M059J (cell line): ENCODE measurements around a stretch of chr11.

GRCh38 chr11:121471009-121471643, 19.0 kb downstream of the SORL1 start:
- RAMPAGE, long total RNA = no peak

- RAMPAGE, long total RNA = no peak
These were observed 93.5 kb downstream of the SORL1 start for GRCh38 chr11:121545514-121546111.

- RAMPAGE, long total RNA = no peak
These were observed 112.8 kb downstream of the SORL1 start for GRCh38 chr11:121564905-121565360.

- RAMPAGE, long total RNA = no peak
These were observed 143.4 kb downstream of the SORL1 start for GRCh38 chr11:121595403-121596089.

DNA sequence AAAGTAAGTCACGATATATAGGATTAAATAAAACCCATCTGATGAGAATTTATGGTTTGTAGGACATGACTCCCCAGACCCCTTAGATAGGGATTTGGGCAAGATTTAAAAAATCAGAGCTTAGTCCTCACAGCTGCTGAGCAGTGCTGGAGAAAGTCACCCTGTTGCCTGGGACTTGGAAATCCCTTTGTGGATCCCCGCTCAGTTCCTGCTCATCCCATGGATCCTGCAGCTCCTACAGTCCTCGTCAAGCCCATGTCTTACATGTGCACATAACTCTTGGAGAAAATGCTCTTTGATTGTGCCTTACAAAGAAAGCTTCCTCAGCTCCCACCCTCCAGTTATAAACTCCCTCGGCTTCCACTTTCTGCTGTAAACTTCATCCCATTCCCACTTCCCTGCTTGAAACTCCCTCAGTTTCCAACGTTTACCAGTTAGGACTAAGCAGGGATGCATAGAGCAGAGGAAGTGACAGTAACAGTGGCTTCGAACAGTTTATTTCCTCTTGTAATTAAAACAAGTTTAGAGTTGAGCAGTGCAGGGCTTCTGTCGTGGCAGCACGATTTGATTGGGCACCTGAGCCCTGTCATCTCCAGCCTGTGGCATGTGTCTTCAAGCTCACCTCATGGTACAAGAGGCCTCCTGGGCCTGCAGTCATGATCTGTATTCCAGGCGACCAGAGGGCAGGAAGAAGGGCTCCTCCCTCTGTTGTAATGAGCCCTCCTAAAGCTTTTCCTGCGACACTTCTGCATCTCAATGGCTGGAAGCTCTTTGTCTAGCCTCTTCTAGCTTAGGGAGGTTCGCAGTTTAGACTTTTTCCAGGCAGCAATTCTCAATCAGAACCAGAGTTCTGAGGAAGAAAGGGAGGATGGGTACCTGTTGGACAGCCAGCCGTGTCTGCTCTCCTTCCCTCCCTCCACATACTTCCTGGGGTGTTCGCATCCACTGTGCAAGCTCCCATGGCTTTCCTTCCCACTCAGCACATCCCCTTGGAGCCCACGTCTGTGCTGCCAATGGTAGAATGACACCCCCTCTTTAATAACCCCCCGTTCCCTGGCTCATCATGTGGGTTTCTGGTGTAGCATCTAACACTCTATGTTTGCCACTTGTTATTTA, 165.6 kb downstream of the SORL1 start:
- RAMPAGE, long total RNA = no peak

- RAMPAGE, long total RNA = no peak
These were observed 177.5 kb downstream of the SORL1 start for GRCh38 chr11:121629310-121630342.

DNA sequence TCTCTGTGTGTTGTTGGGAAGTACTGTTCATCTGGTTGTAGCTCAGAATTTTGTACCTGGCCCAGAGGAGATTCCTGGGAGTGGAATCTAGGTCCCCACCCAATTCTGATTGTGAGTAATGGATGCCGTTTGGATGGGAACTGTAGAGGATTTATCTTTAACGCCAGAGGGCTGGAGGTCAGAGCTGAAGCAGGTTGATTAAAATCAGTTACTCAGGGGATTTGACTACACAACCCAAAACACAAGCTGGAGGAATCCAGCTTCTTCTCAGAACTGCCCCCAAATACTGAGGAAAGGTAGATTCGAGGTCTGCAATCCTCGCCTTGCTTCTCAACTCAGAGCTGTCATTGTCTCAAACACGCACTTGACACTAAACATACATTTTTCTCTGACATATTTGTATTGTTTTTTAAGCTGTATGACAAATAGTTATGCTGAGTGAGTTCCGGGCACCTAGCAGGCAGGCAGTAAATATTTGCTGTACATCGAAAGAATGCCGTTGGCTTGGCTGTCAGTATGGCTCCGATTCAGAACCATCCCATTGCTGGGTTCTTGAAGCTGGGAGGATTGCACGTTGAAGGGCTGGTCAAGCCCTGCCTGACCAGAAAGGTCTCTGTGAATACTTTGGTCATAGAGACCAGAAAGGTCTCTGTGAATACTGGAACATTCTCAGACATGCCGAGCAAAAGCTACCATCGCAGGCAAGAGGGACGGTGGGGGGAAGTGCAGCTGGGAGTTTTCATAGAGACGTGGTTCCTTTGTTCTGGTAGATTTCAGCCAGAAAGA, 202.6 kb downstream of the SORL1 start:
- RAMPAGE, long total RNA = no peak

DNA sequence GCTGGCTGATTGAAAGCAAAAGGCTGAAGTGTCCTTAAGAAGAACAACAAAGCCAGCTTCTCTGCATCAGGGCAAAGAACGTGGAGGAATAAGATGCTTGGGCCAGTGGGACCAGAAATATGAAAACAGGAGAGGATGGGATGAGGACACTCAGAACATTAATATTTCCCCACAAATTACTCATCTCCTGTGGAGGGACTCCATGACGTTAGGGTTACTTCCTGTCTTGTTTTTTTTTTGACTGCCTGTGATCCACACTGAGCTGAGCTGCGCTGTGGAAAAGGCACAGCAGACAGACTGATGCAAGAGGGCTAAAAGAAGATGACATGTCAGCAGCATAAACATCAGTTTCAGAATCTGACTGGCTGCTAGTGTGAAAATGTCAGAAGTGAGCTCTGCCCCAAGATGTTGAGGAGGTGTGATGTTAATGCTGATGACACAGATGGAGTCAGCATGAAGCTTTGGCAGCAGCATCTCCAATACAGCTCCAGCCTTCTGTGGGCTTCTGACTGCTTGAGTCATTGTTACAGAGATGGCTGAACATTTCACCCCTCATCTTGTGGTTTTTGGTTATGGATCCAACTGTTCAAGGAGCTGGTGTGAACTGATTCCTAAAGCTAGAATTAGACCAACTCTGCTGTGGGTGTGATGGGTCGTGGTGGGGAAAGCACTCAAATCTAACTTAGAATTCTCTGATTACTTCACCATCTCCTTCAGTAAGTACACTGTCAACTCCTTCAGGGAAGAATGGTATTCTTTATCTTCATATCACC, 286.8 kb downstream of the BLID start:
- RAMPAGE, long total RNA = no peak

GRCh38 chr11:122085297-122085697, 30.7 kb downstream of the BLID start:
- RAMPAGE, long total RNA = no peak

- RAMPAGE, long total RNA = no peak
These were observed 40.2 kb upstream of the BLID start for GRCh38 chr11:122156136-122156673.

DNA sequence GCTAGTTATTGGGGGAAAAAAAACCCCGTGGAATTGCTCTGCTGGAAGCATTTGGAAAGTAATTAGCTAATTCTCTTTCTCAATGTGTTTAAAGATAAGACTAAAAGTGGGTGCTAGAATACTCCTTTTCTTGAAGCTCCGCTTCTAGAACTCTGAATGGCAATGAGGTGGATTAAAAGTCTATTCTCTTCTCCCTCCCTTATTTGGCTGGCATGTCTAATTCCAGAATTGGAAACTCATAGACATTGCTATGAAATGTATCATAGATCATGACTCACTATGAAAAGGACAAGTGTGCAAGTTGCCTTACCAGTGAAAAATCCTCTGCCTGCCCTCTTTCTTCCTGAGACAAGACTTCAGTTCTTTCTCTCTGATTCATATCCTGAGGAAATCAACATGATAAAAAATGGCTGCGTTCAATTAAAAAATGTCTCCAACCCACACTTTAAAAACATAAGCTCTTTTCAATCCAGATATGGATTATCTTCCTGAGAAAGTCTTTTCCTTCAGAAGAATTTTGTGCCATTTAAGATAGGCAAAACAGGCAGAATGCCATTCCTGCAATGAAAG, 73.2 kb upstream of the BLID start:
- RAMPAGE, long total RNA = no peak

DNA sequence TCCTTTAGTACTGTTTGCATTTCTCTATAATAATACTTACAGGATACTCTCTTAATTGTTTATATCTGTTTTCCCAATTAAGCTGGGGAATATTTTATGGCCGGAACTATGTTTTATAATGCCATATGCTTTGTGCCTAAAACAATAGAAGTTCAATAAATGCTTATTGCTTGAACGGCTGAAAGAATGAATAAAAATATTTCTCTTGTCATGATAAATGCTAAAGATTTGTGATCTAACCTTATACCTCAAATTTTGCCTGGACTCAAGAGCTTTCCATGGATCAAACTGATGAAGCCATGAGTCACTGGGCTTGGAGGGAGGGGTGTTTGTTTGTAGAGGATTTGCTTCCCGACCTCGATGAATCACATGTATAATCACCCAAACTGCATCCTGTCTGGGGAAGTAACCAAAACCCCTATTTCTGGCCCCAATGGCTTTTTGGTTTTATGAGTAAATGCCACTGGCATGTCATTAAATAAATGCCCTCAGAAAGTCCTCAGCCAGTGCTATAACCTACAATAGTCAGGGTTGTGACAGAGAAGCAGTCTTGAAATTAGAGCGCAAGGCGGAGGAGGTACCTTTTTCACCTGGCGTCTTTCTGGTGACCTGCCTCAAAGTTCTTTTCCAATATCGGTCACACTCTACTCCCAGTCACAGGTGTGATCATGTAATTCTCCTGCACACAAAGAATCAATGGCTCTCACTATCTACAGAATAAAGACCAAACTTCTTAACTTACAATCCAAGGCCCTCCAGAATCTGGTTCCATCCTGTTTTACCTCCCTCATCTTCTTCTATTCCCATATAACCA, 81.0 kb upstream of the BLID start:
- RAMPAGE, long total RNA = no peak

- RAMPAGE, long total RNA = no peak
These were observed 86.2 kb upstream of the BLID start for GRCh38 chr11:122202023-122202718.

DNA sequence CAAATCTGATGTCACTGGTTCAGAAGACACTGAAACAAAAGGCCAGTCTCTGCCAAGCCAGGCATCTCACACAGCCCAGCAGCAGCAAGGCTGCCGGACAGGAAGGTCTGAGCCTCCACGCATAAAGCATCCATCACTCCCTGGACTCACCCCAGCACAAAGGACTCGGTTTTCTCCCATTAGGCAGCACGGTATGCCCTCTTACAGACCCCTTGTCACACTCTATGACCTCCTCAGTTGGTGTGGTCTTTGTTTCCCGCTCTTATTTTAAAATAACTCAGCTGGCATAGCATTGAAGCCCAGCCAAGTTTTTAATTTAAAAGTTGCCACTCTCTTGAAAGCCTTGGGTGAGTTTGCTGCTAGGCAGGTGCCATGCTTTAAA, 204.3 kb upstream of the BLID start:
- RAMPAGE, long total RNA = no peak

DNA sequence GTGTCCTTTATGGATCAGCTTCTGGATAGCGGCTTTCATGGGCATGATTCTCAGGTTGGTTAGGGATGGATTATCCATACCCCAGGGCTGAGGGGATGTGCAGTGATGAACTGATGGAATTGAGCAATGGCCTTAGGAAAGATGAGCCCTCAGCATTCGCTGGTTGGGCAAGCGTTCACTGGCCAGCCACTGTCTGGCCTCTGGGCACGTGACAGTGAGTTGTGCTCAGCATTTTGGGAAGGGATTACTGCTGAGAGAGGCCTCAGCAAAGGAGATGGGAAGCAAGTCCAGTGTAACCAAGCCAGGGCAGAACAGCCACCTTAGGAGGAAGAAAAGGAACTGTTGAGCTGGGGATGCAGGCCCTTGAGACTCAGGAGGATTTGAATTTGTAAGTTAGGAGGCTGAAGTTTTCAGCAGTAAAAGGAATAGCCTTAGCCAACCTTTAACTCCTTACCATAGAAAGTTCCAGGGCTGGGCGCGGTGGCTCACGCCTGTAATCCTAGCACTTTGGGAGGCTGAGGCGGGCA, 17.4 kb downstream of the UBASH3B start:
- RAMPAGE, long total RNA = no peak

- RAMPAGE, long total RNA = no peak
These were observed 88.5 kb downstream of the UBASH3B start for GRCh38 chr11:122743887-122744462.

GRCh38 chr11:122779212-122779955, 58.9 kb upstream of the CRTAM start:
- RAMPAGE, long total RNA = no peak

GRCh38 chr11:122789041-122789268, 49.3 kb upstream of the CRTAM start:
- RAMPAGE, long total RNA = no peak

GRCh38 chr11:123052849-123053745, 8.8 kb downstream of the HSPA8 start:
- RAMPAGE, long total RNA = no peak

DNA sequence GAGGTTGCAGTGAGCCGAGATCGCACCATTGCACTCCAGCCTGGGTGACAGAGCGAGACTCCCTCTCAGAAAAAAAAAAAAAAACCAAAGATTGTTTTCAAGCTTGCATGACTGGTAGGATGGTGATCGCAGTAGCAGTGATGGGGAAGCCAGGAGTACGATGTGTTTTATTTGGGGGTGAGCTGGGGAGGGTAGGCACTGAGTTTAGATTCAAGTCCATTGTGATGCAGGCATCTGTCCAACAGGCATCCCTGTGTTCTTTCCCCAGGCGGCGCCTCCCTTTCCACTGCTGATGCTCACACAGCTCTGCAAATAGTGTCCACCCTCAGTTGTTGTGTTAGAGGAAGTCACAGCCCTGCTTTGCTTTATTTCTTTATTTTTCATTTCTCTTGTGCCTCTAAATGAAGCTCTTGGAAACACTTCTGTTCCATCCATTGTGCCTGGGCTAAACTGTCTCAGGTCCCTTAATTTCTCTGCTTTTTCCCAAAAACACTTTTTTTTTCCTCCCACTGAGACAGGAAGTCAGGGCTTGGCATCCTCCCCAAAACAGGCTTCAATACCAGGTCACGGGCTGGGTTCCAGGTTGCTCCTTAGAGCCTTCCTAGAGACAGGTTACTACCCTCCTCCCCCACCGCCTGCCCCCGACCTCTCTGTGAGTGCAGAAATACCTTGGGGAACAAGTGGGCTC, 38.5 kb upstream of the HSPA8 start:
- RAMPAGE, long total RNA = no peak